ENCODE data around the gene LYG2.

GRCh38 chr2:97727926-97728766 lies 14.8 kb downstream of the ZAP70 start:
- PRO-cap, 5 experiments = no peak in any of the 5 experiments
- RAMPAGE, long total RNA, 2 experiments = no peak in any of the 2 experiments
- RRBS = no CpG with 5 or more reads among the region's 14 CpGs

DNA sequence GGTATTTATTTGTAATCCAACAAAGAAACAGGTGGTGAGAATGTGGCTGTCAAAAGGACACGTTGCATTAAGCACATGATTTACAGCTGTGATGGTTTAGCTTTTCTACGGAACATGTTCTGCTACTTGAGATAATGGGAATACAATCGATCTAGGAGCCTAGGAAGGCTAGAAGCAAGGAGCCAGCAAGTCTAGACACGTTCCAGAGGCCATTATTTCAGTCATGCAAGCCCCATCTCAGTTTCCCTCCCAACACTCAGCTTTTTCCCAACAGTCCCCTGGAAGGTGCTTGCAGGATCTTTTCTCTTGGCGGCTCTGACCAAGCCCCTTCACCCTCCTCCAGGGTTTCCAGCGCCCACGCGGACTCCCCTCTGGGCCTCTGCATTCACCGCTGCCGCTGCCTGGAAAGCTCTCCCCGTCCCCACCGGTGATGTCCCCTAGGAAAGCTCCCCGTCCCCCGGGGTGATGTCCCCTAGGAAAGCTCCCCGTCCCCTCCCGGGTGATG lies 27.7 kb downstream of the ZAP70 start:
- PRO-cap, 5 experiments = no peak in any of the 5 experiments
- RAMPAGE, long total RNA, 2 experiments = no peak in any of the 2 experiments
- RRBS = 98% methylated on average over 1 of the region's 16 CpGs

DNA sequence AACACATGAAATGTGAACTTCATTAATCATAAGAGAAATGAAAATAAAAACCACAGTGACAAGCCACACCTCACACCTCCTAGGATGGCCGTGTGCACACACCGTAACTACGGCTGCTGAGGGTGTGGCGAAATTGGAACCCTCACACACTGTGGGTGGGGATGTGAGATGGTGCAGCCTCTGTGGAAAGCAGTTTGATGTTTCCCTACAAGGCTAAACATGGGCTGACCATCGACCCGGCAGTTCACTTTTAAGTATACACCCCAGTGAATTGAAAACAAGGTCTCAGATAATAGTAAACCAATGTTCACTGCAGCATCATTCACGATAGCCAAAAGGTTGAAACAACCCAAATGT lies 32.2 kb downstream of the ZAP70 start:
- PRO-cap, 5 experiments = no peak in any of the 5 experiments
- RAMPAGE, long total RNA, 2 experiments = no peak in any of the 2 experiments
- RRBS = no CpG with 5 or more reads among the region's 7 CpGs

DNA sequence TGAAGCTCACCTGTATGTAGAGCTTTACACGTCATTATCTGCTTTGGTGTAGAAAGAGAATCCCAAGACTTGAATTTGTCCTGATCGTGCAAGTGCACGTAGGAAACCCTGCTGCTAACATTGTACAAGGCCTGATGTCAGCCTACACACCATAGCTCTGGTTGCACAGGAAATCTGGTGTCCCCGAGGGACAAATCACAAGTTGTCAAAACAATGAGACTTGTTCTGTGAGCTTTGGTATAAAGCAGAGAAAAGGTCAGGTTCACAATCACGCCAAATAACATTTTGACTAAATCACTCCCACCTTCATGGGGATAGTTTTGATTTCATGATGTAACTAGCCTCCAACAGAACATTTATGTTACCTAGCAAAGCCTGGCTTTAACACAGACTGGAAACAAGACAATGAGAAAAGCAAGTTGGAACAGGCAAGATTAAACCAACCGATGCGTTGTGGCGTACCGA lies 41.4 kb downstream of the ZAP70 start:
- PRO-cap, 5 experiments = no peak in any of the 5 experiments
- RAMPAGE, long total RNA, 2 experiments = no peak in any of the 2 experiments
- RRBS = no CpG with 5 or more reads among the region's 9 CpGs

- PRO-cap, 5 experiments = no peak in any of the 5 experiments
- RAMPAGE, long total RNA, 2 experiments = no peak in any of the 2 experiments
- RRBS = no CpG with 5 or more reads among the region's 6 CpGs
Observed at GRCh38 chr2:97869053-97869951, 126.4 kb downstream of the TMEM131 start.

GRCh38 chr2:97936120-97936682 lies 59.5 kb downstream of the TMEM131 start:
- PRO-cap, 5 experiments = no peak in any of the 5 experiments
- RAMPAGE, long total RNA, 2 experiments = no peak in any of the 2 experiments
- RRBS = no CpG with 5 or more reads among the region's 6 CpGs

DNA sequence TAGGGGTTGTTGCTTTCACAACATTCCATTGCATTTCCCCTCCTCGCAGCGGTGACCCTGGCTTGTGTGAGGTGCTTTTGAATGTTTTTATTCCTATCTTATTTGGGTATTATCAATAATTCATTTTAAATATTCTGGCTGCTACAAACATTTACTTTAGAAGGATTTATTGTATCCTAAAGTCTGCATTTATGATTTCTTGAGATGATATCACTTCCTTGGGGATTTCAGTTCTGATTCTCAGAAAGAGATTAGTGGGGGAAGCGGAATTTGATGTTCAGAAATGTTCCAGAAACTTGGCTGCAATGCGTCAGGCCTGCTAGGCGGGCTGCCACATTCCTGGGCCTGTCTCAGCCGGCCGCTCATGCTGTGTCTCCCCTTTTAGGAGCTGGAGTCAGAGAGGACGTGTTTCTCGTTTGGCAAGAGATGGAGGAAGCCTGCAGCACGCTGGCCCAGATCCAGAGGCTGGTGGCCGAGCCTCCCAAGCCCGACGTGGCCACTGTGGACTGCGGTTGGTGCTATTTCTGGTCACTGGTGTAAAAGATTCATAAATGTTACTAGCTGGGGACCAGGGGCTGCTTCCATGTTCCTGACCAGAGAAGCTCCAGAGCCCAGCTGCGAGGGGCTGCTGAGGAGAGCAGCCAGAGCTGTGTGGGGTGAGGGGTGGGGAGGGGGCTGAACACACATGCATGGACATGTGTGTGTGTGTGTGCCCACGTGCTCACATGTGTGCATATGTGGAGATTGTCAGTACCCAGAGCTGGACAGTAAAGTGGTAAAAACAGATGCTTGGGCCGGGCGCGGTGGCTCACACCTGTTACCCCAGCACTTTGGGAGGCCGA lies 75.7 kb downstream of the VWA3B start:
- PRO-cap, 5 experiments = no peak in any of the 5 experiments
- RAMPAGE, long total RNA, 2 experiments = no peak in any of the 2 experiments
- RRBS = no CpG with 5 or more reads among the region's 20 CpGs

GRCh38 chr2:98294145-98294779 lies 52.0 kb upstream of the CNGA3 start:
- PRO-cap, 5 experiments = no peak in any of the 5 experiments
- RAMPAGE, long total RNA, 2 experiments = no peak in any of the 2 experiments
- RRBS = no CpG with 5 or more reads among the region's 7 CpGs

DNA sequence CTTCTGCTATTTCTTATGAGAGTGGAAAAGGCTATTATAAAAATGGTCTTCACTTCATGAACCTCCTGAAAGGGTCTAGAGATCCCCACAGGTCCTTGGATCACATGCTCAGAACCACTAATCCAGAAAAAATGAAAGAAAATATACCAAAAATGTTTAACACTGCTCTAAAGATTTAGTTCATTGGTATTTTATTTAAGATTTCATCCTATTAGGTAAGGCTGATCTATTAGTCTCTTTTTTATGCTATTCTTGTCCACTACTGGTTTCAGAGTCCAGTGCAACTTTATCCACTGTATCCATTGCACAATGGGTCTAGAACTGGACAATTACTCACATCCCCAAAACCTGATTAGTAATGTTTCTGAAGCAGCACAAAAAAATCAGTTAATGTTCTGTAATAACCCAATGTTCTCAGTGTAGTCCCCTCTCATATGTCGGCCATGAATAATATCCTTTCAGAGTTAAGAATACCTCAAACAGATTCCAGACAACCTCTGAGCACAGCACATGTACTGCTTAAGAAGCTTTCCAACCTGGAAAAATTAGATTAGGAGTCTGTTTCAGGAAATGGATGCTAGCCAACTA lies 29.8 kb downstream of the MGAT4A start:
- PRO-cap, 5 experiments = no peak in any of the 5 experiments
- RAMPAGE, long total RNA, 2 experiments = no peak in any of the 2 experiments
- RRBS = no CpG with 5 or more reads among the region's 1 CpG

DNA sequence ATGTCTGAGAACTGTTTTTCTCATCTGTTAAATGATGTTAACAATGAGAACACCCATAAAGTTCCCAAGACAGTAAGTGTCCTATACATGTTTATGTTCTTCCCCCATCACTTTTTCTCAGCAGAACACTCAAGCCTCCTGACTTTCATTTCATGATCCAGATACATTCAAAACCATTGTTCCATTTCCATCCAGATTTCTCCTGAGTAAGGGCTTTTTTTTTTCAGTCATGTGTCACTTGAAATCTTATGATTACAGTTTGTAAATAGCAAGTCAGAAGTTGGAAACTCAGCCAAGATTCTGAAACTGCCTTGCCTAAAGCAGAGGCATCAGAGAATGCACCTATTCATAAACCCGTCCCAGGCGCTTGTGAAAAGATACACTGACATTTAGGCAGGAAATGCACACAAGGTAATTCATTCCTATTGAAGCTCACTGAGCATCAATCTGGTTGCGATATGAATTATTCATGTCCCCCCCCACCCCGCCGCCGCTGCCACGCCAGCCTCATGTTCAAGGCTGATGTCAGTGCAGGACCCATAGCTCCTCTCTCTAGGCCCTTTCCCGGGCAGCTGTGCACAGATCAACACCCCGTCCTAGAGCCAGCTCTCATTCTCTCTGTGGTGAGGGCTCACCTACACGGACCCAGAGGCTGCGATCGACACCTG lies 30.4 kb upstream of the MGAT4A start:
- PRO-cap, 5 experiments = peak in 1 of 5 experiments; most common plus-strand start position 291 of the sequence (in 1); most common minus-strand start position 117 of the sequence (in 1)
- RAMPAGE, long total RNA, 2 experiments = no peak in any of the 2 experiments
- RRBS = no CpG with 5 or more reads among the region's 12 CpGs

- PRO-cap, 5 experiments = no peak in any of the 5 experiments
- RAMPAGE, long total RNA, 2 experiments = no peak in any of the 2 experiments
- RRBS = no CpG with 5 or more reads among the region's 8 CpGs
Observed at GRCh38 chr2:98828597-98829237, 97.8 kb upstream of the MGAT4A start.

DNA sequence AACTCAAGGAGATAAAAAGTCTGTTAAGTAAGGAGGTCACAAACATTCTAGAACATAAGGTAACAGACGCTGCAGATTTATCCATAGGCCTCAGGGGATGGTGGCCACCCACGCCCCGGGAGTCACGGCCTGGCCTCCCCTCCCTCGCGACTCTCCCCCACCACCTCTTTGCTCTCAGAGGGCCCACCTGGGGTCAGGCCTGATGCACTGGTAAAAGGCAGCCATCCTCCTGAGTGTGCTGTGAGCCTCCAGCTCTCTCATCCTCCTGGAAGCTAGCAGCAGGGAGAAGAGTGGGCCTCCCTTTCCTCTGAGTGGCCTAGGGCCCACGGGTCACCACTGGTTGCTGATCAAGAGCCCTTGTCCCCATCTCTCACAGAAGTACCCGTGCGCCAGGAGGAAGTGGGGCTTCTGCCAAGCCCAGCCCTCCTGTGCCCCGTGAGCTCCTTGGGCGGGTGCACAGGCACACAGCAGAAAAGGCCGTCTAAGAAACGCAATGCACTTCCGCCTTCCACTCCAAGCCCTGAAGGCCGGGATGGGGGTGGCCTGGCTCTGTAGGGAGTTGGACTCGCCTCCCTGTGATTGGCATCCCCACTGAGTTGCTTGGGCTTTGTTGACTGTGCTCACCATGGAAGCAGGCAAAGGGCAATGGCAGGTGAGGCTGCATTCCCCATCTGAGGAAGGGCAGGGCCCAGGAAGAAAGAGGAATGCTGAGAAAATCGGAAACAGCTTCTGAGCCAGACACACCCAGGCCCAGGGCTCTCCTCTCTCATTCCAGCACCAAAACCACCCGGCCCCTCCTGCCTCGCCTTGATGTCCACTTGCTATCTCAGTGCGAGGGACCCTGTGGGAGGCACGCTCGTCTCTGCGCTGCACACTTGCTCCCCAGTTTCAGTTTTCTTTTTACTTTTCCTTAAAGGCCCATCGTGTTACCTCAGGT lies 66.9 kb downstream of the CRACDL start:
- PRO-cap, 5 experiments = no peak in any of the 5 experiments
- RAMPAGE, long total RNA, 2 experiments = no peak in any of the 2 experiments
- RRBS = no CpG with 5 or more reads among the region's 24 CpGs

- PRO-cap, 5 experiments = no peak in any of the 5 experiments
- RAMPAGE, long total RNA, 2 experiments = no peak in any of the 2 experiments
- RRBS = no CpG with 5 or more reads among the region's 3 CpGs
Observed at GRCh38 chr2:99108673-99109391, 32.7 kb upstream of the C2orf15 start.

DNA sequence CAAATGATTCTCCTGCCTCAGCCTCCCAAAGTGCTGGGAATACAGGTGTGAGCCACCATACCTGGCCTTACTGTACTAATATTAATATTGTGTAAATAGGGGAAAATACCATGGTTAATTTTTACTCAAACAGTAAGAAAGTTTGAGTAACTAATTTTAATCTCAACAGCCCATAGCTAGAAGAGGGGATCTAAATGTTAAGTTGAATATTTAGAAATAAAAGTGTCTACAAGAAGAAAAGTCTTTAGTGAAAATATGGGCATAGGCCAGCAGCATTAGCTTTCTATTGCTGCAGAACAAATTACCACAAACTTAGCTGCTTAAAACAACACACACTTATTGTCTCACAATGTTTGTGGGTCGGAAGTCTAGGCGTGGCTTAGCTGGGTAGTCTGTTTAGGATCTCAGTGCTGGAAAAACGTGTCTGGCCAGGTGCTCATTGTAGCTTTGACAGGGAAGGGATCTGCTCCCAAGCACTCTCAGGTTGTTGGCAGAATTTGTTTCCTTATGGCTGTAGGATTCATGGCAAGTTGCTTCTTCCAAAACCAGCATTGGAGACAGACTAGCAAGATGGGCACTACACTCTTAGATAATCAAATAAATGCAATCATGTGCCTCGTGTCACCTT lies 17.0 kb downstream of the MRPL30 start:
- PRO-cap, 5 experiments = no peak in any of the 5 experiments
- RAMPAGE, long total RNA, 2 experiments = no peak in any of the 2 experiments
- RRBS = no CpG with 5 or more reads among the region's 4 CpGs

GRCh38 chr2:99255556-99255930 lies at the start of gene LYG2:
Gene LYG2 (minus strand): TSS chr2:99255666.
- PRO-cap, 5 experiments = no peak in any of the 5 experiments
- RAMPAGE, long total RNA, 2 experiments = no peak in any of the 2 experiments
- RRBS = no CpG with 5 or more reads among the region's 2 CpGs

GRCh38 chr2:99363448-99364121 lies 26.4 kb downstream of the EIF5B start:
- PRO-cap, 5 experiments = no peak in any of the 5 experiments
- RAMPAGE, long total RNA, 2 experiments = no peak in any of the 2 experiments
- RRBS = no CpG with 5 or more reads among the region's 7 CpGs

GRCh38 chr2:99593298-99593843 lies 103.6 kb upstream of the REV1 start:
- PRO-cap, 5 experiments = no peak in any of the 5 experiments
- RAMPAGE, long total RNA, 2 experiments = no peak in any of the 2 experiments
- RRBS = 86% methylated on average over 9 of the region's 32 CpGs

- PRO-cap, 5 experiments = peak in 2 of 5 experiments; most common plus-strand start chr2:99771833 (in 2)
- RAMPAGE, long total RNA, 2 experiments = no peak in any of the 2 experiments
- RRBS = no CpG with 5 or more reads among the region's 5 CpGs
Observed at GRCh38 chr2:99771541-99771990, 281.7 kb upstream of the REV1 start.

DNA sequence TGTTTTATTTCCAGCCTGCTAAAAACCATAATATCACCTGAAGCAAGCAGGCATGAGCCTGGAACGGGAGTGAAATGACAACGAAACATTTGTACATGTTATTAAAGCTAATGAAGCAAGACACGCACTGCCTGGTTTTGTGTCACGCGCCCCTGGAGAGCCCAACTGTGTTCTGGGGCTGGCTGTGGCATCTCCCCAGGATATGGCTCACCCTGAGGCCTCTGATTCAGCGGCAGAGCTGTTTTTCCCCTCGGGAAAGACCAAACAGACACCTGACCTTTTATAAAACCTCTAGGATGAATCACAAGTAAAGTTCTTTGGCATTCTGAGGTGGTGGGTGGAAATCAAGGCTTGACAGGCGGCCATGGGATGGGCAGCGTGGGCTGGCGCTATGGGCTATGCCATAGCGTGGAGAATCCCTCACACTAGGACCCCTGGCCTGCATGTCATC lies 262.2 kb downstream of the AFF3 start:
- PRO-cap, 5 experiments = no peak in any of the 5 experiments
- RAMPAGE, long total RNA, 2 experiments = no peak in any of the 2 experiments
- RRBS = no CpG with 5 or more reads among the region's 11 CpGs

GRCh38 chr2:99996880-99997295 lies 145.5 kb downstream of the AFF3 start:
- PRO-cap, 5 experiments = no peak in any of the 5 experiments
- RAMPAGE, long total RNA, 2 experiments = no peak in any of the 2 experiments
- RRBS = no CpG with 5 or more reads among the region's 6 CpGs

All from liver (tissue), 9 donors.